Breast (tissue), 4 donors: Measurements from ENCODE around the genes ZNF658, PIP5K1B and PABIR1.

DNA sequence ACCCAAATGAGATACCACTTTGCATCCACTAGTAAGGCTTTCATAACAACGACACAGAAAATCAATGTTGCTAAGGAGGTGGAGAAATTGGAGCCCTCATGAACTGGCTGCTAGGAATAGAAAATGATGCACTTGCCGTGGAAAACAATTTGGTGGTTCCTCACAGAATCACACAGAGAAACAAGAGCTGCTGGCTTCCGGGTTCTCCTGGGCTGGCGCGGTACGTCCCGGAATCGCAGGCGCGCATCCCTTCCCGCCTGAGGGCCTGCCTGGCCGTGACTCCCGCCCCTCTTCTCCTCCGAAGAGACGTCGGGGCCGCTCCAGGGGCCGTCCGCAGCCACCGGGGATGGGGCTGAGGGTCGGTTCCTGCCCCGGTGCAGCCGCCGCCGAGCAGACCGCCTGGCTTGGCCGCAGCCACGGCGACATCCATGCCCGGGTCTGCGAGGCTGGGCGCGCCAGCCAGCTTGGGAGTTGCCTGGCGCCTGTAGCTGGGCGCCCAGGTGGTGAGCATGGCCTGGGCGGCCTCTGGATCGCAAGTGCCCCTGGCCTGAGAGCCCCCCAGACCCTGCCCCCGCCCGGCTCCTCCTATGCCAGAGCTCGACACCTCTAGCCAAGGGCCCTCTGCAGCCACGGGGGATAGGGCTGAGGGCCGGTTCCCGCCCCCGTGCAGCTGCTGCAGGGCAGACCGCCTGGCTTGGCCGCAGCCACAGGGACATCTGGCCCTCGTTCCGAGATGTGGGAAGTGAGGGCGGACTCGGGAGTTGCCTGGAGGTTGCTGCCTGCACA is 83.9 kb upstream of the ZNG1F start:
- PRO-cap, 3 experiments = no peak in any of the 3 experiments
- RRBS = no CpG with 5 or more reads among the region's 50 CpGs

DNA sequence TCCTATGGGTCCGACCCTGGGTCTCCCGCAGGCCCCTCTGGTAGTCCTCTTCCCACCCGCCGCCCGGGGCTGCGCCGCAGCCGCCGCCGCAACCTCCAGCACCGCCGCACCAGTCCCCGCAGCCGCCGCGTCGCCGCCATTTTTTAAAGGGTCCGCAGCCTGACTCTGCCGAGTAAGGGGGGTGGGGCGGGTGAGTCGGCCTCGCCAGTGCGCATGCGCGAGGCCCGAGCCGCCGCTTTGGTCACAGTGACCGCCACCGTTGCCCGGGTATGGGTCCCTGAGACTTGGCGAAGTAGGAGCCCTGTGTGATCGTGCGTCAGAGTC is 169.5 kb upstream of the ZNG1F start:
- PRO-cap, 3 experiments = peak in 3 of 3 experiments; most common plus-strand start position 235 of the sequence (in 1); most common minus-strand start position 135 of the sequence (in 3)
- RRBS = no CpG with 5 or more reads among the region's 35 CpGs

DNA sequence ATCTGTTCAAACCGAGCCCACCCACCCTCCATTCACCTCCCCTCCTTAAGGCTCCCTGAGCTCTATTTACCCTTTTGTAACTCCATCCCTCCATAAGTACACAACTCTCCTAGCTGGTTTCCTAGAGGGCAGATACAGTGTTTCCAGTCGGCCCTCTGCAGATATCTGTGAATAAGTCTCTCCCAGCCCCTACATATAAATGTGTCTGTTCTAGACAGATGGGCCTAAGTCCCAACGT is 461.8 kb upstream of the ZNG1F start:
- PRO-cap, 3 experiments = no peak in any of the 3 experiments
- RRBS = no CpG with 5 or more reads among the region's 3 CpGs

DNA sequence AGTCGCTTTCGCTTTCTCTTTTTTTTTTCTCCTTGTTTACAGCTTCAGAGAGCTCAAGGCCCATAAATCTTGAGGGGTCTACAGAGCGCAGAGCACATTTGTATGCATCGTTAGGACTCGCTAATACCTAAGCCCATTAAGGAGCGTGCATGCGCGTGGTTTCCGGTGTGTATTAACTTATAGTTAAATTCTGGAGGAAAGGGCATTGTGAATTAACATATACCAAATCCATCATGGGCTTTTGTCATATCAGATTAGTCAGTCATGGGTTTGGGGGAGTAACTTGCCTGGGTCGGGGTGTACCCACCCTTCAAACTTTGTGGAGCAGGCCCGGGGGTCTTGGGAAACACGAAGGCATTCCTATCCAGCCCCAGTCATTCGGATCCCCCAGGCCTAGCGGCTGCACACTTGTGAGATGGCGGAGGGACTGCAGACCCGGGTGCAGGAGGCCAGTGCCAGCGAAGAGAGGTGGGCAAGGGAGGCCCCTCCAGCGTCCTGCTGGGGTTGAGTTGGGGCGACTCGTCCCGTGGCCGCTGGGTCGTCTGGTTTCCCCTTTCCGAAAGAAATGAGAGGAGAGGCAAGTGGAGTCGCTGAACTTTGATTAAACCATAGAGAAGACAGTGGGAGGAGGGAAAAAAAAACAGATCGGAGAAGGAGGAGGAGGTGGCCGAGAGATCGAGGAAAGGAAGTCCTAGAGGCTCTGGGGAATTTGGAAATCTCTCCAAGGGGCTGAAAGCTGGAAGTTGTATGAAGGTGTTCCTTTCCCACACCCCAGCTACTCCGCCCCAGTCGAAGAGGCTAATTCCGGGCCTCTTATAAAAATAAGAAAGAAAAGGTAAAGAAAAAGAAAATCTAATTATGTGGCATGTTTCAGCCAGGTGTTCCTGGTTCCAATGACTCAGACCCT is 465.1 kb upstream of the ZNG1F start:
- PRO-cap, 3 experiments = no peak in any of the 3 experiments
- RRBS = no CpG with 5 or more reads among the region's 31 CpGs

DNA sequence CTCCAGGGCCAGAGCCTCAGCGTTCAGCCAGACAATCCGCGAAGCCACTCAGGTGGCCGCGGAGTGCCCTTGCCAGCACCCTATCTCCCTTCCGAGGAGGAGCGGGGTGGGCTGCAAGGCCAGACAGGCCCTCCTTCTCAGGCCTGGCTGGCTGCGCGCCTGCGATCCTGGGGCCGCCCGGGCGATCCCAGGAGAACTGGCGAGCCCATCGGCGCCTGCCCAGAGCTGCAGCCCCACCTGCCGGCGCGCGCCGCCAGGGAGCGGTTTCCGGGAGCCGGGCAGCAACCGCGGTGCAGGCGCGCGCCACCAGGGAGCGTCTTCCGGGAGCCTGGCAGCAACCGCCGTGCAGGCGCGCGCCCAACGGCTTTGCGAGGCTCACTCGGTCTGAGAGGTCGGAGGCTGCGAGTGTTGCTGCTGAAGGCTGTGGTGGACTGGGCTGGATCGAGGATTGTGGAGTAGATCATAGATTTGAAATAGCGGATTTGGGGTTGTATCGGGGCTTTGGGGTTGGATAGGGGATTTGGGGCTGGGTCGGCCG is 668.7 kb downstream of the SPATA31A6 start:
- PRO-cap, 3 experiments = no peak in any of the 3 experiments
- RRBS = 5% methylated on average over 13 of the region's 46 CpGs

DNA sequence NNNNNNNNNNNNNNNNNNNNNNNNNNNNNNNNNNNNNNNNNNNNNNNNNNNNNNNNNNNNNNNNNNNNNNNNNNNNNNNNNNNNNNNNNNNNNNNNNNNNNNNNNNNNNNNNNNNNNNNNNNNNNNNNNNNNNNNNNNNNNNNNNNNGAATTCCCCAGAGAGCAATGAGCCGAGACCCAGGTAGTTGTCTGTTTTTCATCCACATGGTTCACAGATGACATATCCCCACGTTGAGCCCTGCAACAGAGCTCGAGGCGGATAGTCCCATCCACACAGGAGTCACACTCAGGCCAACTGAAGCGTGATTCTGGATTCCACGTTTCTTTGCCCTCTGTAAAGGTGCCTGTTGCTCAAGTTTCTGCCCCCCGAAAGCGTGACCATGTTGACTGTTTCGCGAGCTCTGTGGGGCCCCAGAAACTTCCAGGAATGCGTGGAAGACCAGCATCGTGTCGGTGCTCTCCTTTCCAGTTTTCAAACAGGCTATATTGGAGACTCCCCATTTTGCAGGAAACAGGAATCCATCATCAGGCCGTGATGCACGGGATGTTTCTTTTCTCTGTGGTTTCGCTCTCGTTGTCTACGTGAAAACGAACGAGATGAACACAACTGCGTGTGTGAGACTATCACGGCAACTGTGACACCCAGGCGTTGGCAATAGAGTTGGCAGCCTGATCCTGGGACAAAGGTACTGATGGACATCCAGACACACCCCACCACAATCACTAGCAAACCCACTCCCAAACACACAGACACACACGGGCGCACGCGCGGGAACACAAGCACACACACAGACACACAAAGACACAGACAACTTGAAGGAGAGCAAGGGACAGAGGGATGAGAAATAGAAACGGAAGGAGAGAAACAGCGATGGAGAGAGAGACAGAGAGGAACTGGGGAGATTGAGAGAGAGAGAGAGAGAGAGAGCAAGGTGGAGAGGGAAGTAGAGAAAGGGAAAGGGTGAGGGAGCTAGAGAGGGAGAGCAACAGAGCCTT is 1609.1 kb downstream of the SPATA31A7 start:
- PRO-cap, 3 experiments = no peak in any of the 3 experiments
- RRBS = no CpG with 5 or more reads among the region's 30 CpGs

DNA sequence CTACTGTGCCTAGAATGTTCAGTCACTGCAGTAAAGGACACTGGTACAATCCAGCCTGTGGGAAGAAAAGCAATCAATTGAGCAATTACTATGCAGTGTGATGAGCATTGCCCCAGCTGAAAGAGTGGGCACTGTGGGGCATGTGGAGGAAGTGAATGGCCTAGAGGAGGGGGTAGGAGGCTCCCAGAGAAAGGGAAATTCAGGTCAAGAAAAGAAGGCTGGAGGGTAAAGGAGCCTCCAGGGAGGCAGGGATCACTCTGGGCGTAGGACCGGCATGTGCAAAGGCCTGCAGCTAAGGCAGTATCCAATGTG is 651.0 kb downstream of the FOXD4L5 start:
- PRO-cap, 3 experiments = peak in 1 of 3 experiments; most common plus-strand start position 262 of the sequence (in 1)
- RRBS = no CpG with 5 or more reads among the region's 2 CpGs

- PRO-cap, 3 experiments = no peak in any of the 3 experiments
- RRBS = no CpG with 5 or more reads among the region's 2 CpGs
Measured at GRCh38 chr9:65813873-65814702, 77.1 kb downstream of the FOXD4L4 start.

GRCh38 chr9:66900441-66901035 is at the start of gene ZNF658:
TSS of gene ZNF658 (plus strand) at chr9:66900725.
- PRO-cap, 3 experiments = peak in 3 of 3 experiments; most common plus-strand start chr9:66900803 (in 3); most common minus-strand start chr9:66900529 (in 1)
- RRBS = no CpG with 5 or more reads among the region's 43 CpGs

GRCh38 chr9:67726254-67726430 is 132.6 kb upstream of the ANKRD20A1 start:
- PRO-cap, 3 experiments = no peak in any of the 3 experiments
- RRBS = no CpG with 5 or more reads among the region's 11 CpGs

- PRO-cap, 3 experiments = no peak in any of the 3 experiments
Measured at GRCh38 chr9:68547328-68547837, 6.7 kb upstream of the TMEM252 start.

GRCh38 chr9:68704448-68705326 is at the start of gene PIP5K1B:
TSS of gene PIP5K1B (plus strand) at chr9:68705240.
- PRO-cap, 3 experiments = peak in 3 of 3 experiments; most common plus-strand start chr9:68705212 (in 2); most common minus-strand start chr9:68705066 (in 1)
- RRBS = 4% methylated on average over 21 of the region's 62 CpGs

GRCh38 chr9:68707035-68707428 is 2.0 kb downstream of the PIP5K1B start:
- PRO-cap, 3 experiments = no peak in any of the 3 experiments
- RRBS = no CpG with 5 or more reads among the region's 5 CpGs

DNA sequence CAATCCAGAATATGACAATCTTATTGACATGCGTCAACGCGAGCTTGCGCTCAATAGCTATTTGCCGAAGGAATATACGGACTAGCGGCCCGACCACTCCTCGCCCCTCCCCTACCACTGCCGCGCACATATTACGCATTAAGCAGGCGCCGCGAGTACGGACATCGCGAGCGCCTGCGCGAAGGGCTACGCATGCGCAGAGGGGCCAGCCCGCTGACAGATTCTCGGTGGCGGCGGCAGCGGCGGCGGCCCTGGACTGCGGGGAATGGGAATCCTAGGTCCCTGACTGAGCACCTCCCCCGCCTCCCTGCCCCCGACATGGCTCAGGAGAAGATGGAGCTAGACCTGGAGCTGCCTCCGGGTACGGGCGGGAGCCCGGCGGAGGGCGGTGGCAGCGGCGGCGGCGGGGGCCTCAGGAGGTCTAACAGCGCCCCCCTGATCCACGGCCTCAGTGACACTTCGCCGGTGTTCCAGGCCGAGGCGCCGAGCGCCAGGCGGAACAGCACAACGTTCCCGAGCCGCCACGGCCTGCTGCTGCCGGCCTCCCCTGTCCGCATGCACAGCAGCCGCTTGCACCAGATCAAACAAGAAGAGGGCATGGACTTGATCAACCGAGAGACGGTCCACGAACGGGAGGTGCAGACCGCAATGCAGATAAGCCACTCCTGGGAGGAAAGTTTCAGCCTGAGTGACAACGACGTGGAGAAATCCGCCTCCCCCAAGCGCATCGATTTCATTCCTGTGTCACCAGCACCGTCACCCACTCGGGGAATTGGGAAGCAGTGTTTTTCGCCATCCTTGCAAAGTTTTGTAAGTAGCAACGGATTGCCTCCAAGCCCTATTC is at the start of gene PABIR1:
PABIR1 (plus strand) TSS at position 219 of the 844 bp plus-strand sequence.
- PRO-cap, 3 experiments = peak in 3 of 3 experiments; most common plus-strand start position 219 of the sequence (in 3); most common minus-strand start position 453 of the sequence (in 3)
- RRBS = 2% methylated on average over 20 of the region's 73 CpGs

- PRO-cap, 3 experiments = no peak in any of the 3 experiments
- RRBS = no CpG with 5 or more reads among the region's 10 CpGs
Measured at GRCh38 chr9:68780691-68781226, 894 bp downstream of the PABIR1 start.

DNA sequence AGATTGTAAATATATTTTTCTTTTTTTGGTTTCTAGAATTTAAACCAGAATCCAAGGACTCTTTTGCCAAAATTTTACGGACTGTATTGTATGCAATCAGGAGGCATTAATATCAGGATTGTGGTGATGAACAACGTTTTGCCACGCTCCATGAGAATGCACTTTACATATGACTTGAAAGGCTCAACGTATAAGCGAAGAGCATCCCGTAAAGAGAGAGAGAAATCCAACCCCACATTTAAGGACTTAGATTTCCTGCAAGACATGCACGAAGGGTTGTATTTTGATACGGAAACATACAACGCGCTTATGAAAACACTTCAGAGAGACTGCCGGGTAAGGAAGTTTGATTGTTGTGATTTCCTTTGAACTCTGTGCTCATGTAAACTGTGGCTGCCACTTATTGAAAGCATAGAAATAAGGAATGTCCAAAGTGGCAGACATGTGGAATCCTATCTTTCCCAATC is 114.5 kb downstream of the PABIR1 start:
- PRO-cap, 3 experiments = no peak in any of the 3 experiments
- RRBS = no CpG with 5 or more reads among the region's 11 CpGs

GRCh38 chr9:69120395-69120923 is 53.6 kb upstream of the TJP2 start:
- PRO-cap, 3 experiments = peak in 3 of 3 experiments; most common plus-strand start chr9:69120820 (in 1); most common minus-strand start chr9:69120736 (in 1)
- RRBS = 26% methylated on average over 3 of the region's 22 CpGs

DNA sequence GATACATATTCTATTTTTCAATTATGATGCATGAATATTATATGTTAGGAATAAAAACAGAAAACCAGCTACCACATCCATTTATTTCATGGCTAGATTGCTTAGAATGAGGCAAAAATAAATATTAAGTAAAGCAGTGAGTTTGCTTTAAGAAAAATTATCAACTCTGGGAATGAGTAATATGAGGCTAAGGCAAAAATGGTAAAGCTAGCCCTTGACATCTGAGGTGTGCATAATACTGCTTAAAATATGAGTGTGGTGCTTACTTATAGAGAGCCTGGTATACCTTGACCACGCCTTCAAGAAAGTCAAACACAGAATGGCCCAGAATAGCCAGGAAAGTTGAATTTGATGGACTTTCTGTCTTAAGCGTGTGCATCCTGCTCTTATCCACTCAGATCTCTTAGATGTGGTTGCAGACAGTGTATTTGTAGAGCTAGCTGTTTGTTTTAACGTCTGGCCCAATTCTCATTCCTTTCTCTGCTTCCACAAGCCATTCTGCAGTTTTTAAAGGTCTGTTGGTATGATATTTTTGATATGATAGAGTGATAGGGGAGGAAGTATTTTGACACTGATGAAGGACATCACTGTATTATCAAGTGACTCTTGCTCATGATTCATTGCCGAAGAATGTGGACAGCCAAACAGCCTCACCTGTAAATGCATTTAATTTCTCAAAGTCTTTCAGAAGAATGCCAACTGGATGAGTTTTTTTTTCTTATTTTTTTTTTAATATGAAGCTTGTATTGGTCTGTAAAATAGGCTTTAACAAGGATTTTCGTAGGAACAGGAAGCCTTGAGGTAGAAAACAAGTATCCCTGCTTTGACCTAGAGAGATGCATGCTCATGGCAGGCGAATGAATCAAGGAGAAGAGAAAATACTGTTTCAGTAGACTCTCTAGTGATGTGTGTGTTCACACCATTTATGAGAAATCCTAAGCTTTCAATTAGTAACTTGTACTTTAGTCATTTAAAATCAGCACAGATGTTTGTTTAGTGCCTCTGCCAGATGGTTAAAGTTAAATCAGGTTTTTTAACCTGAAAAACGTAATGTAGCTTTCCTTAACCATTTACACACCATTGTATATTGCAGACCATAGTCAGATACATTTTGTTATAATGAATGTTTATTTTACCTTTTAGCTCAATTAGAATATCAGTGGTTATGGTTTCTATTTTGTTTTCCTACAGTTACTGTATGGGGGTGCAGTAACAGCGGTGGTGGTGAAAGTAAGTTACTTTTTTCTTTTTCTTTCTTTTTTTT is 4.6 kb downstream of the TJP2 start:
- PRO-cap, 3 experiments = no peak in any of the 3 experiments
- RRBS = no CpG with 5 or more reads among the region's 8 CpGs

GRCh38 chr9:69187257-69187858 is 13.3 kb downstream of the TJP2 start:
- PRO-cap, 3 experiments = no peak in any of the 3 experiments
- RRBS = no CpG with 5 or more reads among the region's 5 CpGs

DNA sequence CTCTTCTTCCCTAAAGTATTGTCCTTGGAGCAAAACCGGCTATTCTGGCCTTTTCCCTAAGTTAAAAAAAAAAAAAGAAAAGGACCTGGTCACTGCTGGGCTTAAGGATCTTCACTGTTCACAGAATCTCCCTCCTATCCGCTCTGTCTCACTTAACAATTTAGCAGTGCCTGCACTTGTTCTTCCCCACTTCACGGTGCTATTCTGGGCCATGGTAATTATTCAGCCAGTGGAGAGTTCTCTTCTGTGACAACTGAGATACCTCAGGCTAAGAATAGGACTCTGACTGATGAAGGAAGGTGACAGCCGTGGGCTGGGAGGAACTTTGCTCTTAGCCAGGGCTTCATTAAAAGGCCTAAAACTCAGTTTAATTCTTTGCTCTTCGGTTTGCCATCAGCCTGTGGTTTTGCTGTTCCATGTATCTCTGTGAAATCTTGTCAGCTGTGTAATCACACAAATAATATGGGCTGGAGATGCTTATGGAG is 51.9 kb upstream of the ENTREP1 start:
- PRO-cap, 3 experiments = no peak in any of the 3 experiments
- RRBS = no CpG with 5 or more reads among the region's 5 CpGs